Aortic smooth muscle cell (primary cell): ENCODE results near the gene SMIM24.

DNA sequence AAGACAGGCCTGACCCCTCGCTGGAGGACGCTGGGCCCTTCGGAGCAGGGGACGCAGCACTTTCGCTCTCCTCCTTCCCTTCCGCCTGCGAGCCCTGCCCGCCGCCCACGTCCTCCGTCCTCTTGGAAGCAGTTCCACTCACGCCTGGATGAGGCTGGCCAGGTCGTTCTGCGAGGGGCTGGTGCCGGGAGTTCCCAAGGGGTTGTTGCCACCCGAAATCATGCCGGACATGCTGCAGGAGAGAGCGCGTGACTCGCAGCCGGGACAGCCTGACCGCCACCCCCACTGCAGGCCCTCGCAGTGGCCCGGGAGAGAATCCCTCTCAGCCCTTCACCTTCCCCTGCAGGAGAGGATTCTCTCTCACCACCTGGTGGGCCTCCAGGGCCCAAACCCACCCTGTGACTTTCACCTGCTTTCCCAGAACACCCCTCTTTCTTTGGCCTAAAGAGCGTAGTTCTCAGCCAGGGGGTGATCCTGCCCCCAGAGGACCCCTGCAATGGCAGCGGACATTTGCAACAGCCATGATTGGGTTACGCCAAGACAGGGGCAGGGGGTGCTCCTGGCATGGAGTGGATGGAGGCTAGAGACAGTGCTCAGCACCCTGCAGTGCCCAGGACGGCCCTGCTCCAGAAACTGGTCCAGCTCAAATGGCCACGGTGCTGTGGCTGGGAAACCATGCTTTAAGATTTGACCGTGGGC is 17.9 kb upstream of the SLC39A3 start:
- RRBS = 95% methylated on average over 9 of the region's 30 CpGs

- RRBS = 2% methylated on average over 7 of the region's 17 CpGs
Measured at GRCh38 chr19:3035664-3035997, 6.6 kb upstream of the TLE2 start.

DNA sequence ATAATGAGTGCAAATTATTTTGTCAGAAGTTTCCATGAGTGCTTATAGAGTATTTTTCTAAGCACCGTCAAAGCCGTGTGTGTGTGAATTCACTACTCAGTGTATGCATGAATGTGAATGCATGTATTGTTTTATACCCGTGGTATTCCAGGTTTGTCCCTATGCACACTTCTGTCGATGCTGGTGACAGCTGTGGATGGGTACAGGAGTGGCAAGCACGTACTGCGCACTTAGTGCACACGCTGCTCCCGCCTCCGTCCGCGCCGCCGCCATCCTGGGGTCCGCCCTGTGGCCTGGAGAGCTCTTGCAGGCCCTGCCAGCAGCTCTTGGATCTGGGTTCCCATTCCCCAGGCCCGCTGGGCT is 3.9 kb downstream of the GNA11 start:
- RRBS = no CpG with 5 or more reads among the region's 15 CpGs

GRCh38 chr19:3123052-3123771 is 12.6 kb upstream of the GNA15 start:
- RRBS = 75% methylated on average over 7 of the region's 31 CpGs

DNA sequence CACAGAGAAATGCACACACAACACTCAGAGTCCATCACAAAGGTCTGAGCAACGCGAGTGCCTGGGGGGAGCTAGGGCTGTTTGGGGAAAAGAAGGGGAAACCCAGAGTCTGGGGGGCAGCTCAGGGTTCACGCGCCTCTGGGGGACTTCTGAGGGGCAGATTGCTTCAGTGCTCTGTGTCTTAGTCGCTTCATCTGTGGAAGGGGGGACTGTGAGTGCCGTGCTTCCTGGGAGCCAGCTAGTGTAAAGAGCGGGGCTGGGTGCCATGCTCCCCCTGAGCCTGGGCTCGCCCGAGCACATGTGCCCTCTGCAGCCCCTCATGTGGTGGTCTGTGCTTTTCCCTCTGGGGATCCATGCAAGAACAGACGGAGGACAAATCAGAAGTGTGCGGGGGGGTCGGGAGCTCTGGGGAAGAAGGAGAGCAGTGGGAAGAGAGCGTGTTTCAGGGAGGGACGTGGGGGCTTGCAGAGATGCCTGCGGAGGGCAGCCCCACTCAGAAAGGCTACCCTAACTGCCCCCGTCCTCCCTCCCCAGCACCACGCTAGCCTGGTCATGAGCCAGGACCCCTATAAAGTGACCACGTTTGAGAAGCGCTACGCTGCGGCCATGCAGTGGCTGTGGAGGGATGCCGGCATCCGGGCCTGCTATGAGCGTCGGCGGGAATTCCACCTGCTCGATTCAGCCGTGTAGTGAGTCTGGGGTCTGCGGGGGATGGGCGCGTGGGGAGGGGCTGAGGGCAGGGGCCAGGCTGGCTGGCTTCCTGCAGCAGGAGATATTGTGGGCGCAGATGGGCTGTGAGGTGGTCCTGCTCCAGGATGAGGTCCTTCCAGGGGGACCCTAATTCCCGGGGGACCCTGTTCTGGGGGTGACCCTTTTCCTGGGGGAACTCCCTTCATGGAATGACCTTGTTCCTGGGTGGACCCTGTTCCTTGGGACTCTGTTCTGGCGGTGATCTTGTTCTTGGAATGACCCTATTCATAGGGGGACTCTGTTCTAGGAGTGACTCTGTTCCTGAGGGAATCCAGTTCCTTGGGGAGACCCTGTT is 14.1 kb downstream of the GNA15 start:
- RRBS = no CpG with 5 or more reads among the region's 34 CpGs

DNA sequence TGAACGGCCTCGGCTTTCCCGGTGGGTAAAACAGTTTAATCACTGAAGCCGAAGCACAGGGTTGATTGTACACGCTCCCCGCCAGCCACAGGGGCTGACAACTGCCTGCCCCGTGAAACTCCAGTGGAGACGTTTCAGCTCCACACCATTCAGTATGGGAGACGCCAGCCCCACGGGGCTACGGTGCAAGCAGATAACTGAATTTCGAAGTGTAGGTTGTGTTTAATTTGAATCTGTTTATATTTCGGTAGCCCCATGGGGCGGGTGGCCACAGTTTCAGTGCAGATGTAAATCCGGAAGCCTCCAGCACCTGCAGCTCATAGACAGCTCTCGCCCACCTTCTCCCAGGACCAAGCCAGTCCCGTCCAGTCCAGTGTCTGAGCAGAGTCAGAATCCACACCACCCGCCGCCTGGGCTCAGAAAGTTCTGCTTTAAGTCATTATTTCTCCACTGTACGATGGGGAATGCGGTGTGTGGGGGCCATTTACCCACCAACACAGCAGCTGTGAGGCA is 2.2 kb downstream of the S1PR4 start:
- RRBS = no CpG with 5 or more reads among the region's 21 CpGs

DNA sequence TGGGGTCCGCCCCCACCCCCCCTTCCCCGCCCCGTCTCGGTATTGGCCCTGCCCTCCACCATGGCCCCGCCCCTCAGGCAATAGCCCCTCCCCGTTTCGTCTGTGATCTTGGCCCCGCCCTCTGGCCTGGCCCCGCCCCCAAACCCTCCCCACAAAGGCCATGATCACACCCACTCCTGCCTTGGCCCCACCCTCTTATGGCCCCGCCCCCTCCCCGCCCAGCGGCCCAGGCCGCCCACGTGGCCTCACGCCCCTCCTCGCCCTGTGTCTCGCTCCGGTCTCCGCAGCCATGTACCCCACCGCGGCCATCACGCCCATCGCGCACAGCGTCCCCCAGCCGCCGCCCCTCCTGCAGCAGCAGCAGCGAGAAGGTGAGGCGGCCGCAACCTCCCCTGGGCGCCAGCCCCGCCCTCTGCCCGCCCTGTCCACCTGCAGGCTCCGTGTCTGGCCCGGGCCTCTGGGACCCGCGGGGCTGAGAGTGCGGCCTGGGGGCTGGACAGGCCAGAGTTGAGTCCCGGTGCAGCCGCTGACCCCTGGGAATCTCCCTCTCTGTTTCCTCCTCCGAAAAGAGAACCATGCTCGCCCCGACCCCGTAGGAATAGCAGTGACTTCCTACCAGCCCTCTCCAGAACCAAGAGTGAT is 61.3 kb downstream of the CELF5 start:
- RRBS = 5% methylated on average over 5 of the region's 44 CpGs

- RRBS = 5% methylated on average over 23 of the region's 44 CpGs
Measured at GRCh38 chr19:3358336-3358893, 8.0 kb upstream of the NFIC start.

DNA sequence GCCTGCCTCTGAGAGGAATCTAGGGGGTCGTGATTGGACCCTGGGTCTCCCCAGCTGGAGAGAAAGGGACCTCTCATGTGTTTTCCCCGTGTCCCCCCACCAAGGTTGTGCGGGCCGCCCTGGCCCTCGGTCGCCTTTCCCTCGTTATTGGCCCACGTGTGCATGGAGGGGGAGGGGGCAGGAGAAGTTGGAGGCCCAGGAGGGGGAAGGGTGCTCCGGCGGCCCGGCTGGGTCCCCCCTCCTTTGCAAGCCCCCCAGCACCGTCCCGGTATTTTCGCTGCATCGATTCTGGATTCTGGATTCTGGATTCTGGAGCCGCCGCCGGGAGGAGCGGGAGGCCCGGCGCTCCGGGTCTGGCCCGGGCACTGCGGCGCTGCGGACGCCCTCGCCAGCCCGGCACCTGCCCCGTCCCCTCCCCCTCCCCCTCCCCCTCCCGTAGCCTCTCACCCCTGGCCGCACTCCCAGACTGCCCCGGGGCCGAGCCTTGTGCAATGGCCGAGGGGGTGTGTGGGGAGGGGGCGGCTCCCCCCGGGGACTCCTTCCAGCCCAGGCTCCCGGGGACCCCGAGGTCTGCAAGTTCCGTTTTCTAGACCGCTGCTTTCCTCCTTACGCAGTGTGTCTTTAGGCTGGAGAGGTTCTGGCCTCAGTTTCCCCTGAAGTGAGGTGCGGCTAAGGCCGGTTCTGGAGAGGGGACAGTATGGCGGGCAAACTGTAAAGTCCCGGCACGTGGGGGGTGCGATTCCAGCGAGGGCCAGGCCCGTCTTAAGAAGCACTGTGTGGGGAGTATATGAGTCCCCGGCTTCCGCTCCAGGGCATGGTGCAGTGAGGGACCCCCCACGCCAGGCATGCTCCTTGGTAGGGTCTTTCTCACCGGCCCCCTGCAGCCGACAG is 926 bp downstream of the NFIC start:
- RRBS = 3% methylated on average over 26 of the region's 55 CpGs

GRCh38 chr19:3371403-3371936 is 5.1 kb downstream of the NFIC start:
- RRBS = no CpG with 5 or more reads among the region's 9 CpGs

DNA sequence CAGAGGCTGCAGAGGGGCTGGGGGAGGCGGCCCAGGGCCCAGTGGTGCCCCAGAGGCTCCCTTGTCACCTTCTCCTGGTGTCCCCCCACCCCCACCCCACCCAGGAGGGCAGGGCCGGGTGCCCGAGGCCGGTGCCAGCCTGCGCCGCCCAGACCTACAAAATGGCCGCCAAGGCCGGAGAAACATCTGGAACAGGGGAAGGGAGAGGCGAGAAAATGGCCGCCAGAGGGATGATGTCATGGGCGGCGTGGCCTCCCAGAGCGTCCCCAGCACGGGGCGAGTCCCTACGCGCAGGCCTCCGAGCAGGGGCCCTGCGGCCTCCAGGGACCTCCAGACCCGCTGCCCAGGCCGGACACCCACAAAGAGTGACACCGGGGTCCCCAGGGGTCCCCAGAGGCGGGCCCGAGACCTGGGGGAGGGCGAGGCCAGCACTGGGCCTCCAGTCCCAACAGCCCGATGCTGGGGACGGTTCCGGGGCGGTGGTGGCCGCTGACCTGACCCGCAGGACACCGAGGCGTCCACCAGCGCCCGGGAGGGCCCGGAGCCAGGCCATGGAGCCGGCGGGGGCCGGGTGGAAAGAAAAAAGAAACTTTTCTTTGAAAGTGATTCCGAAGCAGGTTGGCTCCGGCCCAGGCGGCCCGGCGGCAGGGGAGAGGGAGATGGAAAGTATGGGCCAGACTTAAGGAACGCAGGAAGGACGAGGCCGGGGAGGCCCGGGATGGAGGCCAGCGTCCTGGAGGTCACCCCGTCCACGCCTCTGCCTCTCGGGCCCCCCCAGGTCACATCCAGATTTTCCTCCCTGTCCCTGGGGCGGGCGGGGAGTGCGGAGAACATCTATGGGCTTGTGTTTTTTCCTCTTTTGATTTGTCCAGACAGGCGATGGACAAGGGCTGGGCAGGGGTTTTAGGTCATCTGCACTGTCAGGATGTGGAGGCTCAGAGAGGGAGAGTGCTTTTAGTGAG is 38.4 kb downstream of the NFIC start:
- RRBS = 3% methylated on average over 23 of the region's 56 CpGs

DNA sequence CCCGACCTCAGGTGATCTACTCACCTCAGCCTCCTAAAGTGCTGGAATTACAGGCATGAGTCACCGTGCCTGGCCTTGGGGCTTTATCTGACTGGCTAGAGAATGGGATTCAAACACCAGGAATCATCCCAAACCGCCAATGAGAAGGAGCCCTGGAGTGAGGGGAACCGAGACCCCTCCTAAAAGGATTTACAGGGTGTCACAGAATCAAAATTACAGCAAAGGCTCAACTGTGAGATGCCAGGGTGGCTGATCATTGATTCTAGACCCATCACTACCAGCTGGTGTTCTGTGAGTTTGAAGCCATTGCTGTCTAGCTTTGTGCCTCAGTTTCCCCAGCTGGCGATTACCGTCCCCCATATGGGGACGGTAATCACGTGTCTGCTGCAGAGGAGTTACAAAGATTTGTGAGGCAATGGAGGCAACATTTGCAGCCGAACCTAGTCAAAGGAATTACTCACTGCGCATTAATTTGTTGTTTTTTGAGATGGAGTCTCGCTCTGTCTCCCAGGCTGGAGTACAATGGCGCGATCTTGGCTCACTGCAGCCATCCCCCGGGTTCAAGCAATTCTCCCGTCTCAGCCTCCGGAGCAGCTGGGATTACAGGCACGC is 46.9 kb downstream of the NFIC start:
- RRBS = no CpG with 5 or more reads among the region's 17 CpGs

DNA sequence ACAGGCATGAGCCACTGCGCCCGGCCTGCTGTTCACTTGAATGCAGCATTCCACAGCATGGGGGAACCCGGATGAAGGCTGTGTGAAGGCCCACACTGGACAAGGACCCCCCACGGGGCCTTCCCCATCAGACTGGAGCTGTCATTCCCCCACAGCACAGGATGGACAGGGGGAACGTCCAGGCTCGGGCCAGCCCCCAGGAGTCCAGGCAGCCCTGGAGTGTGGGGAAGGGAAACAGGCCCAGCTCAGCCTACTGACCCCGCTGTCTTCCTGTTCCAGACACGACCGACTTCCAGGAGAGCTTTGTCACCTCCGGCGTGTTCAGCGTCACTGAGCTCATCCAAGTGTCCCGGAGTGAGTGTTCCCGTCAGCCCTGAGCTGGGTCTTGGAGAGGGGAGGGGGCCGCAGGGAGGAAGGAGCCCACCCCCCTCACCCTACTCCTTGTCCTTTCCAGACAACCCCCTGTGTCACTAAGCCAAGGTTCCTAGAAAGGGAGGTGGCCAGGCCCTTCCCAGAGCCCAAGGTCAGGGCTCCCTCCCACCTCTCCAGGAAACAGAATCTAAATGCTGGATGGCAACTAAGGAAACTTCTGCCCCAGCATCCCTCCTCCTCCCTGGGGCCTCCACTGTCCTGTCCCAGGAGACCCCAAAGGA is 47.0 kb downstream of the SMIM24 start:
- RRBS = no CpG with 5 or more reads among the region's 15 CpGs

DNA sequence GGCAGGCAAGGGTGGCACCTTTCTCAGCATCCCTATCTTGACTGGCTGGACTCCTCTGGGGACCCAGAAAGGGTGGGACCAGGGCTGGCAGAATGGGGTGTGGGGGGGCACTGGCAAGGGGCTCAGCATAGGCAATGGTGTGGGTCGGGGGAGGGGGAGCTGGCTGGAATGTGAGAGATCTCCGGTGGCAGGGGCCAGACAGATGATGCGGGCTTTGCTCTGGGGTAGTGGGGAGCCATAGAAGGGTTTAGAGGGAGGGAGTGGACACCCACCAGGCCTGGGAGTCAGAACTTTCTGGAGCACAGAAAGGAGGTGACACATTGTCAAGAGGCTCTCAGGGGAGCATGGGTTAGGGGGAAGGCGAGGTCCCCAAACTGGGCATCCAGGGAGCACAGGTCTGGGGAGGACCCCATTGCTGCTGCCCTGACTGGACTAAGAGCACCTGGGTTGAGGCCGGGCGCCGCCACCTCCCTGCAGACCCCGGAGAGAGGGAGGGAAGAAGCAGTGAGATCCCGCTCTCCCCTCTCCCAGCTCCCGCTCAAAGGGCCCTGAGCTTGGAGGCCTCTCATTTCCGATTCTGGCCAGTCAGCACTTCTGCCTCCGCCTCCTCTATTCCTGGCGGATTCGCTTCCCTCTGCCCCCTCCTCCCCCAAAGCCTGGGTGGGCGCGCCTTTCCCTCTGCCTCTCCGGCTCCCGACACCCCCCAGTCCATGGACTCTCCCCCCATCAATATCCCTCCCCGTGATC is 21.6 kb downstream of the SMIM24 start:
- RRBS = no CpG with 5 or more reads among the region's 19 CpGs

DNA sequence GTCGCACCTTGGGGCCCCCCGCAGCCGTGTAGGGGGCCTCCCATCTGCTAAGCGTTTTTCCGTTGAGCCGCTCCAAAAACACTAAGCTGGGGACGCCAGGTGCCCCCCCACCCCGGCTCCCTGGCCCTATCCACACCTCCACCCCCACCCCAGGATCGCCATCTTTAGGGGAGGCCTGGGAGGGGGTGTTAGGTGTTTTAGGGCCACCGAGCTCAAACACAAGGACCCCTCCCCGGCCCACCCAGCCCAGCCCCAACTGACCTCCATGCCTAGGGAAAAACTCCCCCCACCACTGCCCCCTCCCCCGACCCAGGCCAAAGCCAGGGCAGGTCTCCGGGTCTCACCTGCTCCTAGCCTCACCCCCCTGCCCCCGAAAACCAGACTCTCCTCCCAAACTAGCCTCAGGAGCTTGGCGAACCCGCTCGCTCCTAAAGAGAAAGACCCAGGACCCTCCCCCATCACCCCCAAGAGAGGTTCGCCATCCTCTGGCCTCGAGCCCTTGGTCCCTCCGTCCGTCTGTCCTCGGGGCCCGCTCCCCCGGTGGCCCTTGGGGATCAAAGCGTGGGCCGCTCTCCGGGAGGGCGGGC is 15.9 kb downstream of the SMIM24 start:
- RRBS = 54% methylated on average over 7 of the region's 28 CpGs

- RRBS = no CpG with 5 or more reads among the region's 6 CpGs
Measured at GRCh38 chr19:3470719-3471091, 9.6 kb downstream of the SMIM24 start.

DNA sequence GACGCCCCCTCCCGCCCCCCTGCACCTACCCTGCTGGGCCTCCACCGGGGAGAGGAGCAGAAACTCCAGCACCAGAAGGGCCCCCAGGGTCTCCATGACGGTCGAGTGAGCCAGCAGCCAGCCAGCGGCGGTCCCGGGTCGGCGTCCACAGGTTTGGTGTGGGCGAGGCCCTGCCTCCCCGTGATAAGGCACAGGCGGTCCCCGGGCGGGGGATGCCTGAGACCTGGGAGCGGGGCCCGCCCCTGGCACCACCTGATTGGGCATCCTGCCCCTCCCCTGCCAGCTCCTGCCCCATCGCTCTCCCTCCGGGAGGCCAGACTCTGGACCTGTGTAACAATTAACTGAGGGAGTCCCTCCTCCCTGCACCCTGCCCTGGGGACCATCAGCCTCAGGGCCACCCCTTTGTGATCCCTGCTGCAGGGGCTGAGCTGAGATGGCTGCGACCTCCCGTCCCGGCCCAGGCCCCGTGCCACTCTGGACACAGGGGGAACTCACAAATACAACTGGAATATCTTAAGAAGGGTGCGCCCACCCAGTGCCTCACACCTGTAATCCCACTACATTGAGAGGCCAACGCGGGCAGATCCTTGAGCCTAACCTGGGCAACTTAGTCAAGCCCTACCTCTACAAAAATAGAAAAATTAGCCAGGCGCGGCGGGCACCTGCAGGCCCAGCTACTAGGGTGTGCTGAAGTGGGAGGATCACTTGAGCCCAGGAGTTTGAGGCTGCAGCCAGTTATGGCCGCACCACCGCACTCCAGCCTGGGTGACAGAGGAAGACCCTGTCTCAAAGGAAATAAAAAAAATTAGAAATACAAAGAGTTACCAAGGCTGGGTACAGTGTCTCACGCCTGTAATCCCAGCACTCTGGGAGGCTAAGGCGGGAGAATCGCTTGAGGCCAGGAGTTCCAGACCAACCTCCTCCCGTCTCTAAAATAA is at the start of gene SMIM24:
Gene SMIM24 (minus strand): TSS at position 158 of the 938 bp plus-strand sequence.
- RRBS = 10% methylated on average over 15 of the region's 35 CpGs

DNA sequence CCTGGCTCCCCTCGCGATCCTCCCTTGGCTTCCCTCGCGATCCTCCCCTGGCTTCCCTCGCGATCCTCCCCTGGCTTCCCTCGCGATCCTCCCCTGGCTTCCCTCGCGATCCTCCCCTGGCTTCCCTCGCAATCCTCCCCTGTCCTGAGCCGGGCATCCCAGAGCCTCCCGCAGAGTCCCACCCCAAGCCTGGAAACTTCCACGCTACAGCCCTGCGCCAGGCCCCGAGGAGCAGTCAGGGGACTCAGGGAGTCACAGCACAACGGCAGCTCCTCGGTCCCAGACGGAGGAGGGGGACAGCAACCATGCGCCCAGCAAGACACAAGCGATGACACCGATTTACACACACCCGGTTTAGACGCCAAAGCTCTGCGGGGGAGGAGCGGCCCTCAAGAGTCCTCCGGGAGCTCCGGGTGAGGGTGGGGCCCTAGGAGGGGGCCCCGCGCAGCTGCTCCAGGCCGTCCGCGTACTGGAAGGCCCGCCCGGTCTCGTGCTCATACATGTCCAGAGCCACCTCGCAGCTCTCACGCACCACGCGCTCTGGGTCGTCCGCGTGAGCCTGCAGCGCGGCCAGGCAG is 7.9 kb upstream of the SMIM44 start:
- RRBS = 95% methylated on average over 17 of the region's 45 CpGs

- RRBS = no CpG with 5 or more reads among the region's 36 CpGs
Measured at GRCh38 chr19:3536097-3537046, 2.6 kb upstream of the TEKTIP1 start.

DNA sequence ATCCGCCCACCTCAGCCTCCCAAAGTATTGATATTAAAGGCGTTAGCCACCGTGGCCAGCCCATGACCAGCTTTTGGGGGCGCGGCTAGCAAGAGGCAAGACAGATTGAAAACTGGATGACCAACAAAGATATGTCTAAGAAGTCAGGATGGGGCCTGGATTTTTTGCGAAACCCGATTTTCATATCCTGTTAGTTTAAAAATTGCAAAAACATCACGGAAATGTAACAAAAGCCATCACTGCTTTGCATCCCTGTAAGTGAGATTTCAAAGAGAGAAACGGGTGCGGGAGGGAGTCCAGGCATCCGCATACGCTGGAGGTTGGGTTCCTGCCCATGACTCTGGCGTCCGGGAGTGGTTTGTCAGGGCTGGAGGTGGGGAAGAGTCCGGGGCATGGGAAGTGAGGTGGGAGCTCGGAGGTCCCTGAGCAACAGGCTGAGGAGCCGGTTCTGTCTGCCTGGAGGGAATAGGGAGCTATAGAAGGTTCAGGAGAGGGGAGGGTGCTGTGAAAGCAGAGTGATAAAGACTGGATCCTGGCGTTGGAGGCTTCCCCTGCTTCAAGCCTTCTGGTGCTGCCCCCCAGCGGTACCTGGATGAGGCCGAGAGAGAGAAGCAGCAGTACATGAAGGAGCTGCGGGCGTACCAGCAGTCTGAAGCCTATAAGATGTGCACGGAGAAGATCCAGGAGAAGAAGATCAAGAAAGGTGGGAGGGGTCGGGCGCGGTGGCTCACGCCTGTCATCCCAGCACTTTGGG is 2.4 kb downstream of the HMG20B start:
- RRBS = 97% methylated on average over 3 of the region's 27 CpGs